Mononuclear cell (primary cell): Measurements from ENCODE around the gene CZIB.

- RRBS: no CpG with 5 or more reads among the region's 15 CpGs
Observed at GRCh38 chr1:52726994-52727551, 820 bp downstream of the ZYG11B start.

DNA sequence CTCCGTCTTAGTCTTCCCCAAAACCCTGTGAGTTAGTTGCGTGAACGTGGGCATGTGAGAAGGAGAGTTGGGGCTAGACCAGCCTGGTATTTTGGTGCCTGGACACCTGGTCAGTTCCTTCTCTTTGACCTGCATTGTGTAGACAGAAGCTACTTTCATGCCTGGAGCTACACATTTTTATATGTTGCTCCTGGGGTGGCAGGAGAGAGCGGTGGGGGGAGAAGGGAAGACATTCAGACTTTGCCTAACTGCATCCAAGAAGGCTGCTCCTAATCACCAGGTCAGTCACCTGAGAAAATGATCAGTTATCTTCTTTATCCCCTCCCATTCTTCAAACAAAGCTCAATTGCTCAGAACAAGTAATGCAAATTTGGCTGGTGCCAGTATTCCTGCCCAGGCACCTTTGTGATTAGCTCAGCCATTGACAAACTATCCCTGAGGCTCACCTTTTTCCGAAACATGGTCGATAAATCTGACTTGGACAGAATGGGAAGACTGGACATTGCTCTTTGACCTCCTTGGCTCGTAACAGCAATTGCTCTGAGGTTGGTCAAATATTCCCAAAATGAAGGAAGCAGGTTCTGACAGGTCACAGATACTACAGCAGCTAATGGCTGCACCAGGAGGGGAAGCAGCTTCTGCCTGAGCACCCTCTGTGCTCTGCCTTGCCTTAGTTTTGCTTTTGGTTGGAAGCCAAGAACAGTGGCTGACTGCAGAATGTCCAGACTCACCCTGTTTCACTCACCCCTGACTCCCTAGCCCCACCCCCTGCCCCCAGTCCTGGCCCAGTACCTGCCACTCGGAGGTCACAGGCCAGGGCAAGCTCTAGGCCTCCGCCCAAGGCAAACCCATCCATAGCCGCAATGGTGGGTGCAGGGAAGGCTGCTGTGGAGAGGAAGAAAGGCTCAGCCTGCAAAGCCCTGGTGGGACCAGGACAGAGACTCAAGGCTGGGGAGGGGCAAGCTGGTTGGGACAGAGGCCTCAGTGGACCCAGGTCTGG, 15.5 kb downstream of the ECHDC2 start:
- RRBS: no CpG with 5 or more reads among the region's 10 CpGs

DNA sequence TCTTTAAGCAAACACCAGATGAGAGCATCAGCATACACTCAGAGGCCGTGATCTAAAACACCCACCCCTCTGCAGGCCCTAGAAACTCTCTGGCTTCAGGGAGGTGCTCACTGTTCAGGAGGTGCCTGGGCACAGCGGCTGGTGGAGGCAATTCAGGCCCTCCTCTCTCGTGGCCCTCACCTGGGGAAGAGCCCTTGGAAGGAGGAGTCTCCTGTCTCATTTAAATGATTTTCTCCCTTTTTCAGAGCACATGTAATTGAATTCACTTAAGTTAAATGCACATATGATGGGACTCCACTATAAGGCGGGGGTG, 16.4 kb downstream of the SLC1A7 start:
- RRBS: no CpG with 5 or more reads among the region's 4 CpGs

- RRBS: 2% methylated on average over 11 of the region's 66 CpGs
Observed at GRCh38 chr1:53219981-53220995, at the start of gene CZIB. Gene CZIB (minus strand): TSS chr1:53220634.

GRCh38 chr1:53237709-53238108, 609 bp downstream of the MAGOH start:
- RRBS: no CpG with 5 or more reads among the region's 8 CpGs

DNA sequence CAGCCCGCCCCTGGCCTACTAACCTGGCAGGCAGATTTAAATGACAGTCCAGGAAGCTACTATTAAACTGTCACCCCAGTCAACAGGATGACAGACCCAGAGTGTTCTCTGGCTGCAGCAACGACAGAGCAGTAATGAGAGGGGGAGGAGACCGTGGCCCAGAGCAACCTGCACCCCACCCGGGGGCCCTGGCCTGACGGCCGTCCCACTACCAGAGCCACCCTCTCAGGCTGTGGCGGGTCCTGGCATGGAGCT, 31.3 kb downstream of the LRP8 start:
- RRBS: no CpG with 5 or more reads among the region's 7 CpGs

GRCh38 chr1:53325920-53326386, 1.9 kb downstream of the LRP8 start:
- RRBS: 1% methylated on average over 29 of the region's 36 CpGs

GRCh38 chr1:53459452-53460249, 452 bp downstream of the DMRTB1 start:
- RRBS: 93% methylated on average over 25 of the region's 78 CpGs

DNA sequence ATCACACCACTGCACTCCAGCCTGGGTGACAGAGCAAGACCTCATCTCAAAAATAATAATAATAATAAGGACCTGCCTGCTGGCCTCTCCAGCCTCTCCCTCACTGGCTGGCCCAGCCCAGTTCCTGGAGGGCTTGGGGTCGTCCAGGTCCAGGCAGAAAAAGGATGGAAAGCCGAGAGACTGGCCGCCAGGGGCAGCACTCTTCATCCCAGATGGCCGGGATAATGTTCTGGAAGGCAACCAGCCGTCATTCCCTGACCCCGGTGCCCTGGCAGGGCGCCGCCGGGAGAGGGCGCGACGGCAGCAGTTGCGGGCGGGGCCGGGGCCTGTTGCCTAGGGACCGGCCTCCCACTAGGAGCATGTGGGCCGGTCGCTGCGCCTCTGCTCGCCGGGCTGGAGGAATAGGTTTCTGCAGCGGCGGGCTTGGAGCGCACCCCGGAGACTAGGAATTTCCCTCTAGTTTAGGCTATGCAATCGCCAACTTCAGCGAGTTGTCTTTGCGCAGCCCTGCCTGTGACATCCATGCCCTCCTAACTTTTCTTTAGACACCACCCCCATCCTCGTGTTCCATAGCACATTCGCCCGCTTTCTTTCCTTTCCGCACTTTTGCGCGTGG, 10.9 kb downstream of the DMRTB1 start:
- RRBS: 59% methylated on average over 18 of the region's 34 CpGs

DNA sequence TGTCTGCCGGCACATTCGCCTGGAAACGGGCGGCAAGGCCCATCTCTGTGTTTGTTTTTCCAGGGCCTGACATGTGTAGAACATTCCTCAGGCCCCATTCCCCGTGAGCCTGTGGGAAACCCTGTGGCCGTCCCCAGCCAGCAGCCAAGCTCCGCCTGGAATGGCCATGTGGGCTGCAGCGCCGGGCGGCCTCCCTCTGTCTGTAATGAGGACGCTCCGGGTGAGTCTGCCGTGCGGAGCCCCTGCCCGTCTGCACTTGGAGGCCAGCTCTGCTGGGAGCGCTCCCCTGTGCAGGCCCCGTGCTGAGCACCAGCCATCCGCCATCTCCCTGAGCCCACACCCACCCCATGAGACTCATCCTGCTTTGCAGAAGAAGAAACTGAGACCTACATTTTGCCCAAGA, 67.5 kb downstream of the DMRTB1 start:
- RRBS: 92% methylated on average over 1 of the region's 18 CpGs

DNA sequence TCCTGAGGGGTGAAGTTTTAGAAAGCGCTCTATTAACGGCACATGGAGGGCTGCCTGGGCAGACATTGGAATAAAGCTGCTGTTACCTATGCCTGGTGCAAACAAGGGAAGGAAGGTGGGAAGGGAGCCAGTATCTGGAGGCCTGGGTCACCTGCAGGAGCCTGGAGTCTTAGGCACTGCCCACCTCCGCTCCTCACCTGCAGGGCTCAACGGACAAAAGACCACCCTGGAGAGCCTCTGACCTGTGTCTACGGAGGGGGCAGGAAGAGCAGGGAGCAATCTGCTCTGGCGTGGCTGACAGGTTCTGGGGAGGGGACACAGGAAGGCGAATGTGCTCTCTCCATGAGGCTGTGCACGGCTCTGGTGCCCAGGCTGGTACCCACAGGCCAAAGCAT, 69.9 kb downstream of the DMRTB1 start:
- RRBS: no CpG with 5 or more reads among the region's 8 CpGs

DNA sequence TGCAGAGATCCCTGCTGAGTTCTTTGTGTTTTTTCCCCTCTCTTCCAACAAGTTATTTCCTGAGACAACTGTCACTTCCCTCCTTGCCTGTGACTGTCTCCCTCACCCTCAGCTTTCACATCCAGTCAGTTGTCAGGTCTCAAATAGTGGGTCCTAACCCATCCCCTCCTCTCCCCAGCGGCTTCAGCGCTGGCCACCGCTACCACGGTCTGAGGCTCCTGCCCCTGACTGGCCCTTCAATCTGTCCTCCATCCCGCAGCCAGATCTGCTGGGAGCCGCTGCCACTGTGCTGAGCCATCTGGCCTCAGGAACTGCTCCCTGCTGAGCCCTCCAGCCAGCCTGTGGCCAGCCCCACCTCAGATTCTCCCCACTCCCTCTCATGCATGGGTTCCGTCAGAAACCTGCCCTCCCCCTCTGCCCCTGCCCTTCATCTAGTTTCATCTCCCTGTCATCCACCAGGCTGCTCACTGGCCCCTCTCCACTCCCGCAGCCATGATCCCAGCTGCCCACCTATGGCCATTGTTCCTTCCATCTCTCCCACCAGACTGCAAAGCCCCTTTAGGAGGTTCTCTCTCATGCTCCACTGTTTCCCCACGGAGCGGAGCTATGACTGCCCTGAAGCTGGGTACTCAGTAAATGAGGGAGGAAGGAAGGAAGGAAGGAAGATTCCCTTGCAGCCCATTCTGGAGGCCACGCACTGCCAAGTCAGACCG, 53.2 kb downstream of the GLIS1 start:
- RRBS: no CpG with 5 or more reads among the region's 12 CpGs

DNA sequence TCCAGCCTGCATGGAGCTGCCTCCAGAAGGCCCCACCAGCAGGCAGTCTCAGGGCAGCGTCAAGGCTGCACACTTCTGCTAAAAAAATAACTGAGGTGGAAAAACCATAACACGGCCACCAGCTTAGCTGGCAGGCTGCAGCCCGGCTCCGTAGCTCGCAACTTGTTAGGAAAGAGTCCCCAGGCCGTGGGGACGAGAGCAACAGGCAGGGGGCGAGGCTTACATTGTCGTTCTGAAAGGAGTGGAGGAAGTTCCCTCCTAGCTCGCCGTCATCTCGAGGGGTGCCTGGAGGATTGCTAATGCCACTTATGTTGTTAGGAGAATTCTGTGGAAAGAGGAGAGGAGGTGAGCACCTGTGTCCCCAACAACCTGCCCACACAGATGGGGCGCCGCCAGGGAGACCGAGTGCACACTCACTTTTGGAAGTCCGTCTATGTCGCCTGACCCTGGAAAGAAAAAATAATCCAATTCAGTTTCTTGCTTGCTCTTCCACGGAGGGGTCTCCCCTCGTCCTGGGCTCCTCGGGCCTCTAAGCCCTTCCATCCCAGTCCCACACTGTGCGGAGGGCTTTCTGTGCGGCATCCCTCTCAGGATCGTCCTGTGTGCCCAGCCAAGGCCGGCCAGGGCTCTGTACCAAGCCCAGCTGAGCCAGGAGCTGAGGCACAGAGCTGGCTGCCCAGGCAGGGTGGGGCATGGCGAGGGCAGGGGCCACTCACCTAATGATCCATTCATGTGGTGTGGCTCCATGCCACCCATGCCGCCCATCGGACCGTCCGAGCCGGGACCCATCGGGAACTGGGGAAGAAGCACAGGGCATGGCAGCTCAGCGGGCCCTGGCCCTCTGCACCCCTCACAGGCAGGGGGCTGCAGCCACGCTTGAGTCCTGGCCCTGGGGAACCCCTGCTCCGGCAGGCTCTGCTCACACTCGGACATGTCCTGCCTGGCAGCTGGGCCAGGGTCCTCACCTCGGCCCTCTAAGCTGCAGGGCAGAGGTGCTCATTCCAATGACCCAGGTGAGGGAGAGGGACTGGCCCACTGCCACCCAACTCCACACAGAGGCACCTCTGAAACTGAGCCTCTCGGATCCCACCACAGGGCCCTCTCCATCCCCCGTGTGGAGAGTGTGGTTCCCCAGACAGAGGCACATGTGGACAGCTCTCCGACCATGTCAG, 28.5 kb downstream of the MRPL37 start:
- RRBS: no CpG with 5 or more reads among the region's 39 CpGs

DNA sequence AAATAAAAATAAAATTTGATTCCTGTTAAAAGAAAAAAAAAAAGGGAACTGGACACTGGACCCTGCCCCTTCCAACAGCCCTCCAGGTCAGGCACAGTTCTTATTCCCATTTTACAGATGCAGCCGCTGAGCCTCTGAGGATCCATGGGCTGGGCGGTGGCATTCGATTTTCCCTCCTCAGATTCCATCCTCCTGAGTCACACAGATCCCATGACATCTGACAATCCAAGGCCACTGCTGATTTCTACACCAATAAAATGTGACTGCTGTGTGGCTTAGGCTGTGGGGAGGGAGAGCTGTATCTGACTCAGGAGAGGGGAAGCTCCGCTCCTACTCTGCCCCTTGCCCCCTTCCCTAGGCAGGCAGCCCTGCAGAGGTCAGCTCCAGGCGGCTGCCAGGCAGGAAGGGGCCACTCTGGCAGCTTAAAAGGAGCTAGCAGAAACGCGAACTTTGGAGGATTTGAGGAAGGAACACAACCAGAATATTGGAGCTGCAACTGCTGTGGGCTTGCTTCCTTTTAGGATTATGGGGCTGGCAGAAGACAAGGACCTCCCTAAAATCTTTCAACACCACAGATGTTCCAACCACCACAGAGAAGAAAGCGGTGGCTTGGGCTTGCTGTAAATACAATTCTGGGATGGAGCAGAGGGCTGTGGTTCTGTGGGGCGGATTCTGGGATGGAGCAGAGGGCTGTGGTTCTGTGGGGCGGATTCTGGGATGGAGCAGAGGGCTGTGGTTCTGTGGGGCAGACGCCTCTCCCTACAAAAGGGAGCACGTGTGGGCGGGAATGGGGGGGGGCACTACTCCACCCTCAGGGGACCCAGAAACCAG, 50.0 kb downstream of the MRPL37 start:
- RRBS: no CpG with 5 or more reads among the region's 13 CpGs

DNA sequence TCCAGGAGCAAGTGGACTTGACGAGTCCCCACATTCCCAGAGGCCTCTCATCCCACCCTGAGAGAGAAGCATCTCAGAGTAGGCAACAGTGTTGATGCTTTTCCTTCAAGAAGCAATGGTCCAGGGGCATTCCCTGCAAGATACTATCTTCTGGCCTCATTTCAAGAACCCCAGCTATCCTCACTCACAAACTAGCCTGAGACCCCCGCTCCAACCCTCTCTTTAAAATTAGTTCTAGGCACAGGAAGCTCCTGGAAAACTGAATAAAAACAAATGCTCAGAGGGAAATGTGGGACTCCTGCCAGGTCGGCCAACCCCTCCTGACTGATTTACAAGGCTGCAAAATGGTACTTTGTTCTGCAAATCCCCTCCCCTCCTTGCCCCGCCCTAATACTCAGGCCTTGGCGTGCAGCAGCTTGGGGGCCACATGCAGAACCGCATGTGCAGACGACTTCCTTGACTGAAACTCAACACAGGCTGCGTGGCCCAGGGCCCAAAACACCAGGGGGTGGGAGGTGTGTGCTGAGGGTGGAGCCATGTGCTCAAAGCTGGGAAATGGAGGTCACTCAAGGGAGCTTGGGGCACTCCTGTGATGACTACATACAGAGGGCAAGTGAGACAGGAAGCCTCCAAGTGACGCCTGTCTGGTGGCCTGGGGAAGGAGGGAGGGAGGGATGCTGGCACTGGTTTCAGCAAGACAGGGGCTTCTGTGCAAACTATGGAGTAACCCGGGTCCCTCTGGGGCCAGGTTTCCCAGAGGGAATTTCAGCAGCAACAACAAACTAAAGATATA, 87.1 kb downstream of the MRPL37 start:
- RRBS: 66% methylated on average over 1 of the region's 10 CpGs

DNA sequence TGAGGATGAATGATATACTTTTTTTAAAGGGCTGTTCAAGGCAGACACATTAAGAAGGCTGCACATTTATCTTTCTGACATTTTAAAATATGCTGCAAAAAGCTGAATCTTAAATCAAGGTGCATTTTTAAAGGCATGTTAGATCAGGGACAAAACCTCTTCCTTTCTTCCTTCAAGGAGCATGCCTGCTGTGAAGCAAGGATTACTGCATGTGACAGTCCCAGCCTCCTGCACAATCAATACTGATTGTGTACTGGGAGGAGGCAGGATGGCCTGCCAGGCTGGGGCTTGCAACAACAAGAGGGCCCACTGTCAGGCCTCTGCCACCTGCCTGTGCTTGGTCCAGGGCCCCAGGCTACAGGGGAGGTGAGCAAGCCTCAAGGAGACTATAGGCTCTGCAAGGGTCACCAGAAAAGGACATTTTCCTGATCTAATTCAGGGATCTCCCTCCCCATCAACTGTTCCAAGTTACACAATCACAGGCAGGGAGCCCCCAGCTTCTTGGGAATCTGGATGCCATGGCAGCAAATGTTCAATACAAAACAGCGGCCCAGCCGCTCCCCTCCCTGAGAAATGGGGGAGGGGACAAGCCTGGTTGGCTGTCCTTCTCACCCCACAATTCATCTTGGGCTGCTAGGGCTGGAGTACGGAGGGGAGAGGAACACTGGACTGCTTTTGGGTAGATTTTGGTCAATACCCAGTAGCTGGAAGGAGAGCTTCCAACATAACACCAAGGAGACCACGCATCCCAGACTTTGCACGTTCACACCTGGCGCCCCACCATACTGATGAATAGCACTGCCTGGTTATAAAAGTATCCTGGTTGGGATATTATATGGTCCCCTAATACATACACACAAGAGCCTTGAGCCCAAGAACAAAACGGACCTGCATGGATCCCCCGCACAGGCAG, 129.5 kb downstream of the MRPL37 start:
- RRBS: no CpG with 5 or more reads among the region's 8 CpGs

DNA sequence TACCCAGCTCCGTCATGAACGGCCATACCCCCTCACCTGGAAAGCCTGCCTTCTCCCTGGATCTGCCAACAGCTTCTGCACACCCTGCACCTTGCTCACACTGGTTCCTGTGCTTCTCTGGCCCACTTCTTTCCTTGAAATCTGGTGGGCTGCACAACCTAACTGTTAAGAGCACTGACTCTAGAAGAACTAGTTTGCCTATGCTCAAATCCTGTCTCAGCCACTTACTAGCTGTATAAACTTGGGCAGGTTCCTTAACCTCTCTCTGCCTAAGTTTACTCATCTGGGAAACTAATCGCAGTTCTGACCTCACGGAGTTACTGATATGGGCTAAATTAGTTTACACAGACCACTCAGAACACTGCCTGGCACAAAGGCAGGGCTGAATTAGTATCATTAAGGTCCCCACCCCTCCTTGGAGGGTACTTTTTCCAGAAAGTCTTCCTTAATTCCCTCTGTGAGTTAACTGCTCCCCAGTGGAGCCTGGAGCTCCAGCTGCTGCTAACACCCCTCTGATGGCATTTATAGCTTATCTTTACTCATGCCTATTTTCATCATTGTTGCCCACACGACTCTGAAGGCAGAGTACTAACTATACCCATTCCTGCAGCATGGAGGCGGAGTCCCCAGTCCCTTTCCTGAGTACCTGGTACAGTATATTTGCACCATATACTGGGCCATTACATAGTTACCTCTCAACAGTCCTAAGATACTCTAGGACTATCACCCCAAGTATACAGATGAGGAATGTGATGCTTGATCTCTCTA, 165.9 kb downstream of the MRPL37 start:
- RRBS: no CpG with 5 or more reads among the region's 6 CpGs

- RRBS: no CpG with 5 or more reads among the region's 21 CpGs
Observed at GRCh38 chr1:54370886-54372045, 171.3 kb downstream of the MRPL37 start.

DNA sequence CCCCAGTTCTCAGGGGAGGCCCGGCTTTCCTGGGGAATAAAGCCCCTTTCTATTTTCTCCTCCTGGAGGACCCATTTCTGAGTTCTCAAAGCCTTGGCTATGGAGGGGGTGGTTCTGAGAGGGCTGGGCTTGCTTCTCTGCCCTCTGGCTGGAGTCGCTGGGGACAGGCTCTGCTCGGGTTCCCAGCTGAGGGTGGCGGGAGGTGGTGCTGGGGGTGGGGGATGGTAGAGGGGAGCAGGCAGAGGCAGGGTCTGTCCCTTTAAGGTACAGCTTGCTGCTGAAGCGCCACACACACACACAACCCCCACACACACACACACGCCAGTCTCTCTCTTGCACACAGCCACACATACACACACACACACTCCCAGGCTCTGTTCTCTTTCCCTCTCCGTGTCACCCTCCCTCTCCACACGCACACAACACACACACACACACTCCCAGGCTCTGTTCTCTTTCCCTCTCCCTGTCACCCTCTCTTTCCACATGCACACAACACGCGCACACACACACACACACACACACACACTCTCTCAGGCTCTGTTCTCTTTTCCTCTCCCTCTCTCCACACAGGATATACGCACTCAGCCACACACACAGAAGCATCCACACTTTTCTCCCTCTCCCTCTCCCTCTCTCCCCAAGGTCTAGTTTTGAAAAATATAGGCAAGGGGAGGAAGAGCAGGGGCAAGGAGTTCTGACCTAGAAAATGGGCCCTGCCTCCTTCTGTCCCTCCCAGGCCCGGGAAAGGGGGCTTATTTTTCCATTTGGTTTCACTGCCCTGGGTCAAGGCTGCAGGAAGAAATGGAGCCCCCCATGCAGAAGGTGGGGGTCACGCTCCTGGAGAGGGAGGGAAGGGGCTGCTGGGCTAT, 71.9 kb upstream of the ACOT11 start:
- RRBS: no CpG with 5 or more reads among the region's 13 CpGs